Epithelial cell of alveolus of lung (primary cell): ENCODE data around the genes GLMP, NAXE and NES.

DNA sequence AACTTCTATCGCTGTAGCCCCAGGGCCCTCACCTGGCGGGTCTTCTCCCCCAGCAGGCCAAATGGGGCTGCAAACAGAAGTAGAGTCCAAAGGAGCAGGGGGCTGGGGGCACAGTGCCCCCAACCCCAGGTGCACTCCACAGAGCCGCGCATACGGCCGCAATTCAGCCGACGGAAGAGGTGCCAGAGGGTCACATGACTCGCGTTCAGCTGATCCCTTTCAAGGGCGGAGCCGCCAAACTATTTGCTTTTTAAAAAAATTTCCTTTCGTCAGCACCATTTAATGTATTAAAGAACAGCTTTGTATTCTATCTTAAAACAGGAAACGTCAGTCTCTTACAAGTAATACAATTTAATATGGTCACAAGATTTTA is at the start of gene GLMP:
TSS of gene GLMP (minus strand) at position 186 of the 373 bp plus-strand sequence.
- RAMPAGE, long total RNA: start-site peak on the minus strand centred at position 170 of the sequence, 20 bp wide, 824 and 634 reads in 2 replicates
- RRBS: no CpG with 5 or more reads among the region's 14 CpGs

DNA sequence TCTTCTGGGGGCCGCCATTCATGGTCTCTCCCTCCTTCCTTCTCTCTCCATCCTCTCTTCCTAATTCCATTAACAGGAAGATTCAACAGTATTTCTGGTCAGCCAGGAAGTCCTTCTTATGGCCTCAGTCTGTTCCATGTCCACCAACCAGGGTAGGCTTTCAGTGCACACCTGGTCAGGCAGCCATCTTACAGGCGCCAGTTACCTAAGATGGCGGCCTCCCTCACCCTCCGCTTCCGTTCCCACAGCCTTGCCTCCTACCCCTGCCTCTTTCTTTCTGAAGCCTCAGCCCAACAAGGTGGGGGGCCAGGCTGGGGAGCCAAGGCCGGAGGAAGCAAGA is 43.5 kb downstream of the RHBG start:
- RAMPAGE, long total RNA: no peak
- RRBS: no CpG with 5 or more reads among the region's 6 CpGs

DNA sequence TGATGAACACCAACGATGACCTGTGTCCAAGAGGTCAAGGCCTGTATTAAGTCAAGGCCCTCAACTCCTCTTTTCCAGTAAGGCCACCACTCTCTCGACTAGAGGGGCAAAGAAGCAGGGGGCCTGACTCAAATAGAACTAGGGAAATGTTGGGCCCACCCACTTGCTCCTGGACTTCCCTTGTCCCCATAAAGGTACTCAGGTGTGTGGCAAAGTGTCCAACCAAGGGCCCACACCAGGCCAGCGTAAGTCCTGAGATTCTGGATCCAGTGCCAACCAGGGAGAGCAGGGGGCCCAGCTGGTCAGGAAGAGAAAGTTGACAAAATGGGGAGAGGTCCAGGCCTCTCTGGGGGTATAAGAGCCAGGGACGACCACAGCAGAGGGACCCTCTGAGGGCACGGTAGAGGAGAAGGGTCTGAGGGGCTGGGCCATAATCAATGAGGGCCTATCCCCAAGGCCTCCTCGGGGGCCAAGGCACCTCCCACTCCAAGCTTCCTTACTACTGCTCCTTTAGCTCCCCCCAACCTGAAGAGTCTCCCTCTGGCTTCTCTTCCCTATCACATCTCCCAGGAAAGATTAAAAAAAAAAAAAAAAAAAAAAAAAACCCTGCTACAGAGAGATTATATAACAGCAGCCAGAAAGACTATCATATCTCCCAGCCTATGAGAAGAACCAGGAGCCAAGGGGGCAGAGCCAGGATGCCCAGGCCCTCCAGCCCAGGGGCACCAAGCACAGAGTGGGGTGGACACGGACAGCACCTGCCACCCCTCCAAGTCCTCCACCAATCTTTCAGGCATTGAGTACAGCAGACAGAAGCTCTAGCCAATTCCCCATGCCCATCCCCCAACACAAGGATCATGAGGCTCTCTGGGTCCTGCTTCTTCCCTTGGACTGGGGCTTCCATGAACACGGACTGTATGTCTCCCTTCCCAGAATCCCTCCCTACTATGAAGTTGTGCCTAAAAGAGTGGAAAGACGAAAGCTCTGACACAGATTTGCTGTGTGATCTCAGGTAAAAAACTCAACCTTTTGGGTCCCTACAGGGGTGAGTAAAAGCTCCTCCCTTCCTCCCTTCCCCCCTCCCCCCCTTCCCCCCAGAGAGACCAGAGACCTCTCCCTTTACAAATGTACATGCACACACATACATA is 2.7 kb downstream of the MEF2D start:
- RAMPAGE, long total RNA: no peak
- RRBS: no CpG with 5 or more reads among the region's 9 CpGs

- RAMPAGE, long total RNA: no peak
- RRBS: no CpG with 5 or more reads among the region's 13 CpGs
Observed at GRCh38 chr1:156502597-156503867, 2.5 kb upstream of the MEF2D start.

DNA sequence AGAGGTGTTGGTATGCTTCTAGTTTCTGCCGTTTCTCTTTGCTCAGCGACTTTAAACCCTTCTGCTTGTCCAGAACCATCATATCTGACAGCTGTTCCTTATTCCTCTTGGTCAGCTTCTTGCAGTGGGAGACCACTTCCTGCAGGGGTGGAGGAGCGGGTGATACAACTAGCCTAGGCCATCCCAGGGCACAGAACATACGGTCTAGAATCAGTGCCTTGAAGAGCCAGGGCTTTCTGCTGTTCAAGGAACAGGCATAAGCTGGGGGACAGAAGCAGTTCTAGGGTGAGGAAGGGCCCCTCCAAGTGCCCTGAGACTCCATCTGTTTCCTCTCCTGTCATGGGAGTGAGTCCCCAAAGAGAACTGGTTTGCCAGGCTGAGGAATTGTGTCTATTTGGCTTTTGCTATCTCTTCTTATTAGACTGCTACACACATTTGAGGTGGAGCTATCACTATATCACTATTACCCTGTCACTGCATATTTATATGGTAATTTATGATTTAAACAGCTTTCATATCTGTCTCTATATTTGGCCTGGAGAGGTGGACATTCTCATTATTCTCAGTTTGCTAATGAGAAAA is 32.4 kb downstream of the IQGAP3 start:
- RAMPAGE, long total RNA: no peak
- RRBS: no CpG with 5 or more reads among the region's 4 CpGs

DNA sequence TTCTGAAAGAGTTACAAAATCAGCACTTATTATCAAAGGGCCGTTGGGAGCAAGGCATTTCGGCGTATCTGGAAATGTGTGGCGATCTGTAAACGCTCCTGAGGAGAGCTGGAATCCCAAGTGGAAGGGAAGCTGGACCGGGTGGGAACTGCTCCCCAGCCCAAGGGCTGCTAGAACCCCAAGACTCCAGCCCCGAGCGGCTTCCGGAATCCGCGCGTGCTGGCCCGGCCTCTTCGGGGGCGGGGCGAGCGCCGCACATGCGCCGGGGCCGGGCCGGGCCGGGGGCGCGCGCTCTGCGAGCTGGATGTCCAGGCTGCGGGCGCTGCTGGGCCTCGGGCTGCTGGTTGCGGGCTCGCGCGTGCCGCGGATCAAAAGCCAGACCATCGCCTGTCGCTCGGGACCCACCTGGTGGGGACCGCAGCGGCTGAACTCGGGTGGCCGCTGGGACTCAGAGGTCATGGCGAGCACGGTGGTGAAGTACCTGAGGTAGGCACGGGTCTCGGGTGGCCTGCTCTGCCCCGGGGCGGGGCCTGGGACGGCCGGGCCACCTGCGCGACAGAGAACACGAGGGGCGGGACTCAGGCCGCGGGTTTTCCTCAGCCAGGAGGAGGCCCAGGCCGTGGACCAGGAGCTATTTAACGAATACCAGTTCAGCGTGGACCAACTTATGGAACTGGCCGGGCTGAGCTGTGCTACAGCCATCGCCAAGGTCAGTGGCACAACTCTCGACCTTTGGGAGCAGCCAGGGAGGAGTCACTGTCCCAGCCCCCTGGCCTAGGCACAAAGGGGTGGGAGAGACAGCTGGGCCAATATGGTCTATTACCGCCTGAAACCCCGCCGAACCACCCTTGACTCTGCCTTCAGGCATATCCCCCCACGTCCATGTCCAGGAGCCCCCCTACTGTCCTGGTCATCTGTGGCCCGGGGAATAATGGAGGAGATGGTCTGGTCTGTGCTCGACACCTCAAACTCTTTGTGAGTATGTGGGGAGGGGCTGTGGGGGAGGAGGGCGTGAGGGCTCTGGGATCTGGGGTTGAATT is at the start of gene NAXE:
TSS of gene NAXE (plus strand) at position 276 of the 1,040 bp plus-strand sequence.
- RAMPAGE, long total RNA: start-site peak on the plus strand centred at position 303 of the sequence, 65 bp wide, 570 and 1,192 reads in 2 replicates
- RRBS: 2% methylated on average over 12 of the region's 70 CpGs

DNA sequence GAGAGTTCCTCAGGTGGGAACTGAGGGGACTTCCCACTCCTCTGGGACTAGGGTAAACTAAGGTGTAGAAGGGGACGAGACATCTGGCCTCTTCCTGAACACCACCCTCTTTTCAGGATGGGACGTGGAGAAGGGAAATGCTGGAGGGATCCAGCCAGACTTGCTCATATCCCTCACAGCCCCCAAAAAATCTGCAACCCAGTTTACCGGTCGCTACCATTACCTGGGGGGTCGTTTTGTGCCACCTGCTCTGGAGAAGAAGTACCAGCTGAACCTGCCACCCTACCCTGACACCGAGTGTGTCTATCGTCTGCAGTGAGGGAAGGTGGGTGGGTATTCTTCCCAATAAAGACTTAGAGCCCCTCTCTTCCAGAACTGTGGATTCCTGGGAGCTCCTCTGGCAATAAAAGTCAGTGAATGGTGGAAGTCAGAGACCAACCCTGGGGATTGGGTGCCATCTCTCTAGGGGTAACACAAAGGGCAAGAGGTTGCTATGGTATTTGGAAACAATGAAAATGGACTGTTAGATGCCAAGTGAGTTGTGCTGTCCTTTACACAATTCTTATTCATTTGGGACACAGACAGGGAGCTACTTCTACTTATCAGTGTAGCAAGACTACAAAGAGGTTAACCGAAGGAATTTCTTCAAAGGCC is 2.3 kb downstream of the NAXE start:
- RAMPAGE, long total RNA: no peak
- RRBS: no CpG with 5 or more reads among the region's 8 CpGs

- RAMPAGE, long total RNA: no peak
- RRBS: no CpG with 5 or more reads among the region's 5 CpGs
Observed at GRCh38 chr1:156607979-156608591, 11.1 kb upstream of the HAPLN2 start.

- RAMPAGE, long total RNA: no peak
- RRBS: no CpG with 5 or more reads among the region's 3 CpGs
Observed at GRCh38 chr1:156615199-156615593, 4.0 kb upstream of the HAPLN2 start.

DNA sequence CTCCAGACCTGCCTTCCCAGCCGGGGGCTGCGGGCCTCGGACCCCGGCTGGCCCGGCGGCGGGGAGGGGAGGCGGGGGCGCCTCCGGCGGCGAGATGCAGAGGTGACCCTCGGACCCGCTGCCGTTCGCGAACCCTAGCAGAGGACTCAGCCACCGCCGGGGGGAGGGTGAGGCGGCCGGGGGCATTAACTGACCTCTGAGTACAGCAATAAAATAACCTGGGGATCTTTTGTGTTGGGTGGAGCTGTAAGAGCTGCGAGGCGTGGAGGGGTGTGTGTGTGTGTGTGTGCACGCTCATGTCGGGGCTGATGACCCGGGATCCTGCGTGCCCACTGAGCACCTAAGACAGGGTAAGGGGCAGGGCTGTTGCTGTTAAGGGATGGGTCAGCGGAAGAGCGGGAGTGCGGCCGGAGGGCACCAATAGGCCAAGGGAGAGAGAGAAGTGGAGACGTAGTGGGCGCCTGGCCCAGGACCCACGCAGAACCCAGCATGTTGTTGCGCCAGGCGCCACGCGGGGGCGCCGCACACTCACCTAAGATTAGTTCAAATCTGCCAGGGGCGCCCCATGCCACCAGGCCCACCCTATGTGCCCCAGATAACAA is 6.4 kb downstream of the HAPLN2 start:
- RAMPAGE, long total RNA: no peak
- RRBS: under 1% methylated on average over 15 of the region's 41 CpGs

DNA sequence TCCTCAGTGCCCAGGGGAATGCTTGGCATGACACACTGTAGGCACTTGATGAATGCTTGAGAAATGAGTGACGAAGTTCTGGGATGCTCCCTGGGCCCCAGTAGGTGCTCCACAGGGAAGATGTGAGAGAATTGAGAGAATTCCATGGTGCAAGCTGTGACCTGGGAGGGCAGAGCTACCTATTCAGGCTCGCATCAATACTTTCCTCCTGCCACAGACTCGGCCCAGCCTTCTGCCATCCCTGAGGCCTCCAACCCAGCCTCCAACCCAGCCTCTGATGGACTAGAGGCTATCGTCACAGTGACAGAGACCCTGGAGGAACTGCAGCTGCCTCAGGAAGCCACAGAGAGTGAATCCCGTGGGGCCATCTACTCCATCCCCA is 9.3 kb downstream of the BCAN start:
- RAMPAGE, long total RNA: no peak
- RRBS: no CpG with 5 or more reads among the region's 5 CpGs

DNA sequence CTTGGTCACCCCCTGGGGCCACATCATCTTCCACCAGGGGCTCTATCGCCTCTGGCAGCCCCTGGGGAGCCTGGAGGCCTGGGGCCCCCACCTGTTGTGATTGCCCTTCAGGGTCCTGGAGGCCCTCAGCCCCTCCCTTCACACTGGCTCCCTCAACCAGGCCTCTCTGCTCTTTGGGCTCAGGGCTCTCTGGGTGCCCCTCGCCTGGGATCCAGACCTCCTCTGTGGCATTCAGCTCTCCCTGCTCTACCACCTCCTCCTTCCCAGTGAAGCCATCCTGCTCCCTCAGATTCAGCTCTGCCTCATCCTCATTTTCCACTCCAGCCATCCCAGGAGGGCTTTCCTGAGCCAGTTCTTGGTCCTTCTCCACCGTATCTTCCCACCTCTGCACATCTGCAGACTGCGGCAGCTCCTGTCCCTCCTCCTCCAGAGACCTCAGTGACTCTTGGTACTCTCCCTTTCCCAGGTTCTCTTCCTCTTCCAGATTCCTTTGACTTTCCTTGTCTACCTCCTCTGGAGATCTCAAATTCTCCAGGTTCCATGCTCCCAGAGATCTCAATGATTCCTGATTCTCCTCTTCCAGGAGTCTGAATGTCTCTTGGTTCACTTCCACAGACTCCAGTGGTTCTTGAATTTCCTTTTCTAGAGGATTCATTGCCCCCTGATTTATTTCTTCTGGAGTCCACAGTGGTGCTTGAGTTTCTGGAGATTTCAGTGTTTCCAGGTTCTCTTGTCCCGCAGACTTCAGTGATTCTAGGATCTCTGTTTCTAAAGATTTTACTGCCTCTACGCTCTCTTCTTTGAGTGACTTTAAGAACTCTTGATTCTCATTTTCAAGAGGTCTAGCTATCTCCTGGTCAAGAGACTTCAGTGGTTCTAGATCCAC is 6.0 kb downstream of the NES start:
- RAMPAGE, long total RNA: no peak
- RRBS: no CpG with 5 or more reads among the region's 6 CpGs

DNA sequence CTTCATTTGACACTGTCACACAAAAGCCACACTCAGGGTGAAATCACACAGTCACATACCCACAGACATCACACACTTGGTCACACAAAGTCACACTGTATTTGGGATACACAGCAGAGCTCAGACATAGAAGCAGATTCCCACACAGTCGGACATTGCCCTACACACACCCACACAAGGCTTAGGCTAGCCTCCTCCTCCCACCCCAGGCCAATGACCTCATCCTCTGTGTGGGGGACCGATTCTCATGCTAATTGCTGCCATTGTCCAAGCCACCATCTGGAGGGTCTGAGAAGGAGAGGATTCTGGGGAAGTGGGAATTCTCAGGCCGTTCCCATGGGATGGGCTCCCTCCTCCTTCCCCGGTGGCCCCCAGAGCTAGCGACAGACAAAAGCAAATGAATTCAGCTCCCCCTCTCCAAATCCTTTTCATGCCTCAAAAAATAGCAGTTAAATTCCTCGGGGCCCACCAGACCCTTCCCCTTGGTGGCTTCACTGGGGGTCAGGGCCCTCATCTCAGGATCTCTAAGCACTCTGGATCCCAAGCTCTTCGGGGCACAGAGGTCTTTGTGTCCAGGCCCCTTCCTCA is 3.5 kb downstream of the NES start:
- RAMPAGE, long total RNA: no peak
- RRBS: no CpG with 5 or more reads among the region's 7 CpGs

- RAMPAGE, long total RNA: no peak
- RRBS: 2% methylated on average over 6 of the region's 107 CpGs
Observed at GRCh38 chr1:156676546-156677708, at the start of gene NES. TSS of gene NES (minus strand) at chr1:156677407.

DNA sequence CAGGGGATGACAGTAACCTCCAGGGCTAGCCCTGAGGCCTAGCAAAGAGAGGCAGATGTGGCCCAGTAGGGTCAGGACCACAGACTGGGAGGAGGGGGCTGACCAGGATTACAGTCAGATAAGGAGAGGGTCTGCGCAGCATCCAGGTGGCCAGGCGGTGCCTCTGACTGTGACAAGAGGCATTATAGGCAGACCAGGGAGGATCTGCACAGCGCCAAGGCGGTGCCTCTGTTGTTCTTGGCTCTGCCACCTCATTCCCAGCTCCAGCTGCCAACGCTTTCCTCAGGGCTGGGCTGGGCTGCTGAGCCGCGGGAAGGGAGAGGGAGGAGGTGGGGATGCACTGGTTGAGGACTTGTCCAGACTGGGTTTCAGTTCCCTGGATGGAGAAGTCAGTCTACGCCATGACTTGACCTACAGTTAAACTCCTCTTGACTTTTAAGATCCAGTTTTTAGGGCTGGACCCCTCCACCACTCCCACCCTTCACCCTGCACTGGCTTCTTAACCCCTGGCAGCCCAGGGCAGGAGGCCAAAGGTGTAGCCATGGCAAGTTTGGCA is 4.4 kb upstream of the CRABP2 start:
- RAMPAGE, long total RNA: no peak
- RRBS: no CpG with 5 or more reads among the region's 8 CpGs

DNA sequence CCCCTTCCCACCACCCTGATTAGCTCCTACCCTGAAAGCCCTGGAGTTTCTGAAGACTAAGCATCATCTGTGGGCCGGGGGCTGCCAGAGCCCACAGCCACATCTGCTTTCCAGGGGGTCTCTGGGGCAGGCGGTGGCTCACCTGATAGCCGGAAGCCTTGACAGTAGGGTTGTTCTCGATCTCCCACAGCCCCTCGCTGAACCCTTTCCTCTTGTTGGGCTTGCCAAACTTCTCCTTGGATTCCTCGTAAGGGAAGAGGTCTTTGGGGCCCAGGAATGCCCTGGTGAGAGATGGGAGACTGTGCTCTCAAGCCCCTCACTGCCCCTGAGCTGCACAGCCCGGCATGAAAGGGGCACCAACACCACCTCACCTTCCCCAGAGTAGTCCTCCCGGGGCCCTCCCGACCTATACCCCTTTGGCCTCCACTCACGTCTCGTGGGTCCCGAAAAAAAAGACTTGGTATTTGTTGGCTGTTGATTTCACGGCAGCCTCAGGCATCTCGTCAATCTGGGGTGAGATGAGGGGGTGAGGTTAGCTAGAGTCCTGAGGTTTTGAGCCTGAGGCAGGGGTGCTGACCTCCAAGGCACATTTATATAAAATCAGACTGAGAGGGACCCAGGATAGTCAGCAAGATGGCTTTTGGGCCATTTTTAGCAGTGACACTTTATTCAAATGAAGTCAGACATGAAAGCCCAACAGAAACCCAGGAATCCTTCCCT is 4.1 kb upstream of the MRPL24 start:
- RAMPAGE, long total RNA: no peak
- RRBS: 90% methylated on average over 2 of the region's 14 CpGs

DNA sequence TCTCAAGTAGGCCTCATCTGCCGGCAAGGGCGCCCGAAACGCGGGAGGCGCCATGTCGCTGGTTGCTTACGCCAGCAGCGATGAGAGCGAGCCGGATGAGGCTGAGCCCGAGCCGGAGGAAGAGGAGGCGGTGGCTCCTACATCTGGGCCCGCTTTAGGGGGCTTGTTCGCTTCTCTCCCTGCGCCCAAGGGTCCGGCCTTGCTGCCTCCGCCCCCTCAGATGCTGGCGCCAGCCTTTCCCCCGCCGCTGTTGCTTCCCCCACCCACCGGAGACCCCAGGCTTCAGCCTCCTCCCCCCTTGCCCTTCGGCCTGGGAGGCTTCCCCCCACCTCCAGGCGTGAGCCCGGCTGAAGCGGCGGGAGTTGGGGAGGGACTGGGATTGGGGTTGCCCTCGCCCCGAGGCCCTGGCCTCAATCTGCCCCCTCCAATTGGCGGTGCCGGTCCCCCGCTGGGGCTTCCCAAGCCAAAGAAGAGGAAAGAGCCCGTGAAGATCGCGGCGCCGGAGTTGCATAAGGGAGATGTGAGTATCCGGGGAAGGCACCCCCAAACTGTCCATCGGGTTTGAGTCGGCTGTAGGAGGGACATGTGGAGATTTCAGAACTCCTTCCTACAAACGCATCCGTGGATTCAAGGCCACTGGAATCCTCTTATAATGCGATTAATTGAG is 518 bp downstream of the PRCC start:
- RAMPAGE, long total RNA: no peak
- RRBS: 2% methylated on average over 32 of the region's 44 CpGs

DNA sequence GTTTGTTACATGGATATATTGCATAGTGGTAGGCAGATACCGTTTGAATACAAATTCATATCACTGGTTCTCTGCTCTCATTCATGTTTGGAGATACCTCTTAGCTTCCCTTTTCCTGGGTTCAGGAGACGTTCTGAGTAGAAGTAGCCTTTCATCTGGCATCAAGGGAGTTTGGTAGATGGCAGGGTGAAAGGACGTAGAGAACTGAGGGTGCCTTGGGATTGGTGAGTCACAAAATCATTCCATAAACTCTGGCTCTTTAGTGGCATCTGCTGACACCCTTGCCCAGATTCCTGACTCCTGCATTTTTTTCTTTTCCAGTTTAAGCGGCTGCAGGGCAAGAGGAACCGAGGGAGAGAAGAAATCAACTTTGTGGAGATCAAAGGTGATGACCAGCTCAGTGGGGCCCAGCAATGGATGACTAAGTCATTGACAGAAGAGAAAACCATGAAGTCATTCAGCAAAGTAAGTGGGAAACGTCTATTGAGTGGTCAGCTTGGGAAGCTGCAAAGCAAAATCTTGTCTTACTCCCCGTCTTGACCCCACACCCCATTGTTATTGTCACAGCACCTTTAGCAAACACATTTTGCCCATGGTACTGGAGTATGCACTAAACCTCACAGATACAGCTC is 22.2 kb downstream of the SH2D2A start:
- RAMPAGE, long total RNA: no peak
- RRBS: no CpG with 5 or more reads among the region's 7 CpGs

- RAMPAGE, long total RNA: no peak
- RRBS: no CpG with 5 or more reads among the region's 1 CpG
Observed at GRCh38 chr1:156800672-156800944, 16.0 kb downstream of the SH2D2A start.

DNA sequence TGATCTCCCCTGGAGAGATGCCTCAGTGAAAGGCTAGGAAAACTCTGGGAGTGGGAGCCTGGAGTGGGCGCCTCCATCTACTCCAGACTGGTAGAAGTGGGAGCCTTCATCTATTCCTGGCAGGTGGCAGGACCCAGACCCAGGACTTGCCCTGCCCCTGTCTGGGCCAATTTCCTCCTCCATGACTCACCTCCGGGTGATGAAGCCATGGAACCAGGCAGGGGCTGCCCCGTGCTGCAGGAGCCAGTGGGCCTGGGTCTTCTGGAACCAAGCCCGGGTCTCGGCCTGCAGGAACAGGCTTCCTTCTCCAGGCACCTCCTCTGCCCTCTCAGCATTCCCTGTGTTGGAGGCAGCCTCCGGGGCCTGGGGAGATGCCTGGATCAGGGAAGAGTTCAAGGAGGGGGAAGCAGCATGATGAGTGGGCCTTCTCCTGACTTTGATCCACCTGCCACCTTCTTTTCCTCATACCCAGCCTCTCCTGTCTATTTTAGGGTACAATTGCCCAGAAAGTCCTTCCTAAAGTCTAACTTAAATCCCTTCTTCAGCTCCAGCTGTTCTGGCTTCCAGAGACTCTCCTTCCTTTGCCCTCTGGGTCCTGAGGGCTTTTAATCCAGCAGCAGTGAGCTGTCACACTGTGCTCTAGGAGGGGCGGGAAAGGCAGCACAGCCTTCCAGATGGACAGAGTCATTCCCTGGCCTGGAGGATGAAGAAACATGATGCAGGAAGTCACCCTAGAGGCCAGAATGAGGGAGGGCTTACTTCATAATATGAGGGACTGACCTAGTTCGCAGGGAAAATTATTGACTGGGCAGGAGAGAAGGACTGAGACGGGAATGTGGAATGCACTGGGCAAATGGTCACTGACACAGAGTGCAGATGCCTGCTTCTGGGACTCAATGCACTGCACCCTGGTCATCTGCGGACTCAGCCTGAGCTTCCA is 1.5 kb downstream of the SH2D2A start:
- RAMPAGE, long total RNA: no peak
- RRBS: 91% methylated on average over 4 of the region's 10 CpGs